Measurements from ENCODE around the genes SYT6 and AMPD1.

GRCh38 chr1:113974970-113975603 is 4.2 kb upstream of the OLFML3 start:
- PRO-cap = no peak

DNA sequence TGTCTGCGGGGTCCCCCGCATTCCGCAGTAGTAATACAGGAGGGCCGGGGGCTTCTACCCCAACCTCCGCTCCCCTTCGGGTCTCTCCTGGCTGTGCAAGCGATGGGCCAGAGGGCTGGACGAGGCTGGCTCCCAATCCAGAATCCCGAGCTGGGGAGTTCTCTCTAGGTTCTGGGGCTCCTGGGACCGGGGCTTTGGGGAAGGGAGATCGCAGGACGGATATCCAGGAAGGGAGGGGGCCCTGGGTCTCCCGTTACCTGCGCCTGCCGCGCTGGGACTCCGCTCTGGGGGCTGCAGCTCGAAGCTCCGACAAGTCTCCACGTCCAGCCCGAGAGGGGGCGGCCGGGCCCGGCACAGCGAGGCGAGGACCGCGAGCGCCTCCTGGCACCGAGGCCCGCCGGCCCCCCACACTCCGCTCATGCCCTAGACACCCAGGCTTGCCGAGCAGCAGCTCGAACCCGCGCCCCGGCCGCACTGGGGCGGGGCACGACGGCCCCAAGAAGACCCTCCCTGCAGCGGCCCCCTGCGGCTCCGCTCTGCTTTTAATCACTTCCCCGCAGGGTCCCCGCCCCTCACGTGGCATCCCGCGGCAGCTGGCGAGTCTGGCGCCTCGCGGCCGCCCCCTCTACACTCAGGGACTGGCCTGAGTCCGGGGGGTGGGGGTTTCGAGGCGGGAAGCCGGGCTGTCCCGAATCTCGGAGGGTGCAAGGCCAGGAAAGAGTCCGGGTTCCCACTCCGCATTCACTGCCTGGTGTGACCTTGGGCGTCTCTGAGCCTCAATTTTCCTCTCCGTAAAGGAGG is at the start of gene SYT6:
TSS of gene SYT6 (minus strand) at position 517 of the 801 bp plus-strand sequence.
- PRO-cap = no peak

DNA sequence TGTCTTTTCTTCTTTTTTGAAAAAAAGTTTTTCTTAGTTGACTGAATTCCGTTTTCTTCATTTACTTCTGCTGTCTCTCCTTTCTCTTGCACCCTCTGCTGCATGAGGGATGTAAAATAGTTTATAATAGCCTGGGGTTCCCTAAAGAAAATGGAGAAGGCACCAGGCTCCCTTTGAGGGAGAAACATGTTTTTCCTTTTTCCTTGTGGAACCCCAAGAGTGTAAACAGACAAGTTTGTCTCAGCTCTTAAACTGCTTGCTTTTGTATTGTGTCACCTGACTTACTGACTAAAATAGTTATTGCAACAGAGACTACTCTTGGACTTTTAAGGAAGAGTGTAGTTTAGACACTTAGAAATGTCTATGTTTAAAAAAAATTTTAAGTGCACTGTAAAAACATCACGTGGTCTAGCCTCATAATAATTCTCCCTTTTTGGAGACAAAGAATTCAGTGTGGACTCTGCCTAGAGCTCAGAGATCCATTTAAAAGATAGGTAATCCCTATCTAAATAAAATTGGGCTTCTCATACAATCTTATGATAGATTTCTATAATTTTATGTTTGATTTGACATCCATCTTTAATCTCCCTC is 141.1 kb downstream of the TRIM33 start:
- PRO-cap = bidirectional peak, plus-strand start at position 451 of the sequence, minus-strand start at position 286 of the sequence

- PRO-cap = no peak
These were observed 331 bp upstream of the TRIM33 start for GRCh38 chr1:114511390-114511678.

GRCh38 chr1:114695055-114695930 is at the start of gene AMPD1:
Gene AMPD1 (minus strand): TSS chr1:114695546.
- PRO-cap = no peak

GRCh38 chr1:114702678-114703020 is 7.3 kb upstream of the AMPD1 start:
- PRO-cap = no peak

DNA sequence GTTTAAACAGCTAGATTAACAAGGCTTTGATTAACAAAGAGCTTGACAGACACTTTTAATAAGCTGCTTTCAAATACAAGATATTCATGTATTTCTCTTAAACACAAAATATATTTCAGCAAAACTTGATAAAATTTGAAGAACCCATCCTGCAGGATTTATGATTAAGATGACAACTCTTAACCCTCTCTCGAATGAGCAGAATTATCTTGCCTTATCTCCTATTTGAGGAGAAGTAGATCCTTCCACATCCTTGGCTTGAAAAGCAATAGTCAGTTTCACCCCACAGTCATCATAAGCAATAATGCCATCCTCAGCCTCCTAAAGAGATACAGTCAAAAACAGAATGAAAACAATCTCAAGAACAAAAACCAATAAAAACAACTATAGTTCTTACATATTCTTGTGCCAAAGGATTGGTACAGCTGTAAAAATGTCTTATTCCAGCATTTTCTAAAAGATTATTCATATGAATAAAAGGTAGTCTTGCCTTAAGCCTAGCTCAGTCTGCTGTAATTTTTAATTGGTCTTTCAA is 10.3 kb upstream of the NRAS start:
- PRO-cap = no peak

DNA sequence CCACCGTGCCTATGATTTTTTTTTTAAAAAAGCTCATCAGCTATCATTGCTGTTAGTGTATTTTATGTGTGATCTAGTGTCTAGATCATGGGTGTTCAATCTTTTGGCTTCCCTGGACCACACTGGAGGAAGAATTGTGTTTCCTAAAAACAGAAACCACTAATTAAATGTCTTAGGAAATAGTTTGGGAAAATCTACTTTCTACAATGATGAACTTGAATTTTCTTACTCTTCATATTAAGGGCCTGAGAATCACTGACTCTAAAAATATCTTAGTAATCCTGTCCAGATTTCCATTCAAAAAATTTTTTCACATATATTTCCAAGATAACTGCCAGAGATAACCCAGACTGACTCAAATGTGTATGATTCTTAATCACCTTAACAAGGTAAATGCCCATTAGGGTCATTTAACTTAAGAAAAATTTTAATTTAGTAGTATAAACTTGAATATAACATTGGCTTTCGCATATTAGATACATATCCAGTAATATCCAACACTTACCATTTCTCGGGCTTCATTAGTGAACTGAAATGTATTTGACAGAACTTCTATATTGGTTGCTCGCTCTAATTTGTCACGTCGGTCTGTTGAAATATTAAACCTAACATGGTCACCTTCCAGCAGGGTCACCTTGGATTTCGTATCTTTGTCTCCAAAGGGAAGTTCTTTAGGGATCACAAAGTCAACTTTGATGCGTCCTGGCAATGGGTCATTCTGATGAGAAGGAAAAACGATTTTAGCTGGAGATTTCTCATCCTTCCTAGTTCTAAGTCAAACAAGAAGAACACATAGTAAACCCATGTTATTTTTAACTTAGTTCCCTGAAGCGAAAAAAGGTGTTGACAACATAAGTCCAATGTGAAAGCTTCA is 15.8 kb upstream of the NRAS start:
- PRO-cap = no peak

- PRO-cap = no peak
These were observed 26.1 kb downstream of the TSPAN2 start for GRCh38 chr1:115063212-115063609.

DNA sequence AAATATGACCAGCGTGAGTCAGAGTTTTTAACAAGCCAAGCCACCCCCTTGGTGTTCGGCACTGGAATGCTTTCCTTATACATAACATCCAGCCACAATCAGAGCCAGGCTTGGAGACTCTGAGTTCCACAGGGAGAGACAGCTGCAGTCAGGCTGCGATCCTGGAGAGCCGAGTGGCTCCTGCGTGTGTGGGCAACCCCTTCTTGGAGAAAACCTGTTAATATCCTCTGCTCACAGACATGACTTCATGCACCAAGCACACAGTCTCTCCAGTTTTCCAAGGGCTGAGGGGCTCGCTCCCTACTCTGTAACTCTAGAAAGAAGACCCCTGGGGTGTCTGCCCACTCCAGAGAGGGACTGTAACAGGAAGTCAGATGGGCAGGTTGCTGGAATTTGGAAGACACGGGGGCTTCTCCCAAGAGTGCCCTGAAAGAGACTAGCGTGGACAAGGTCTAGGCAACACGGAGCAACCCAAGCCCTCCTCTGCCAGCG is 21.7 kb downstream of the TSPAN2 start:
- PRO-cap = unidirectional peak, plus-strand start at position 113 of the sequence

DNA sequence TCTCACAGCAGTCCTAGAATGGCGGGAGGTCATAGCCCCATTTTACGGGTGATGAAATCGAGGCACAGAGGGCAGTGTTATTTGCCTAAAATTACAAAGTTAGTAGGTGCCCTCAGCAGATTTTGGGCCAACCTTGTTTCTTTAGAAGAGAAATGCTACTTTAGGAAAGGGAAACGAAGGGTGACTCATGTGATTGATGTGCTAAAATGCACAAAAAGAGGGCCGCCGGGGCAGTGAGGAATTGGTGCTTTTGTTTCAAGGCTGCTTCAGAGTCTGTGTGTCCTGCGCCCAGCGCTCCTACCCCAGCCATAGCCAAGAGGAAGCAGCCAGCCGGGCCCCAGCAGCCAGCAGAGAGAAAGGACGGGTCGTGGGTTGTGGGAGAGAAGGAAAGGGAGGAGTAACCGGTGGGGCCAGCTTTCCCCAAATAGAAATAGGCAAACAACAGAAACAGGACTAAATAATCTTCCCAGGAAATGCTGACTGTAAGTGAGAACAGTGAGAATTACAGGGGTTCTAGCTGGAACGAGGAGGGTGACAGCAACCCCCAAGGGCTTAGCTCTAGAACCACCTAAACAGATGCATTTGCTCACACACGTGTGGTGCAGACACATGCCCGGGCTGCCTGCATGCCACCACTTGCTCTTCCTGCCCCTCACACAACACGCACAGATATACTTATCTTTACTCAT is 13.2 kb downstream of the VANGL1 start:
- PRO-cap = no peak

DNA sequence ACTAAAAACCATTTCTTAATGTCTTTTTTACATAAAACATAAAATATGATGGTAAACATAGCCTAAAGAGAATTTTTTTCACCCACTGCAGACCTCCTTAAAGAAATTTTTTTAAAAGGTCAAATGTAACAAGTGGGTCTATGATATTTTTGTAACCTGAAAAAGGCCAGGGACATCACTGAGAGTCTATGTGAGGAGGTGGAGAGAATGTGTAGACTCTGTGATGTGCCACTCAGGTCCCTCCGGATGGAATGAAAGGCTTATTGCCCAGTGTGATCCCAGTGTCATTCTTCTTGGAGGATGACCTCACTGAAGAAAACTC is 36.4 kb downstream of the MAB21L3 start:
- PRO-cap = no peak

DNA sequence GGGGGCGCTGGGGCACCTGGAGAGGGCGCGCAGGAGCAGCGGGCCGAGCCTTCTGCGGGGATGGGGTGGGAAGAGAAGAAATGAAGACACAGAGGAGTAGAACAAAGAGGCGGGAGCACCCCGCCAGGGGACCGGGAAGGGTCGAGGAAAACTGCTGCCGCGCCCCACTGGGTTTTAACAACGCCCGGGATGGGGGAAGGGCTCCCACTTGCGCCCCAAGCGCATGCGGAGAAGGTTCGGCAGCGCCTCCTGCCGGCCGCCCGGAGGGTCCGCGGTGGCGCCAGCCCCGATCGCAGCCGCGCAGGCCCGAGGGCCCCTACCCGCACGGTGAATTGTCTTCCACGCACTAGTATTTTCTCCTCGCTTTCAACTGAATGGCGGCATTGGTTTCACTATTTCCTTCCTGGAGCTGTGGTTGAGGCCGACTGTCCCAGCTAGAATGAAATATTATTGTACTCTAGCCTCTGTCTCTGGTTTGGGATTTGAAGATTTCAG is 57.1 kb downstream of the MAB21L3 start:
- PRO-cap = bidirectional peak, plus-strand start at position 265 of the sequence, minus-strand start at position 182 of the sequence

DNA sequence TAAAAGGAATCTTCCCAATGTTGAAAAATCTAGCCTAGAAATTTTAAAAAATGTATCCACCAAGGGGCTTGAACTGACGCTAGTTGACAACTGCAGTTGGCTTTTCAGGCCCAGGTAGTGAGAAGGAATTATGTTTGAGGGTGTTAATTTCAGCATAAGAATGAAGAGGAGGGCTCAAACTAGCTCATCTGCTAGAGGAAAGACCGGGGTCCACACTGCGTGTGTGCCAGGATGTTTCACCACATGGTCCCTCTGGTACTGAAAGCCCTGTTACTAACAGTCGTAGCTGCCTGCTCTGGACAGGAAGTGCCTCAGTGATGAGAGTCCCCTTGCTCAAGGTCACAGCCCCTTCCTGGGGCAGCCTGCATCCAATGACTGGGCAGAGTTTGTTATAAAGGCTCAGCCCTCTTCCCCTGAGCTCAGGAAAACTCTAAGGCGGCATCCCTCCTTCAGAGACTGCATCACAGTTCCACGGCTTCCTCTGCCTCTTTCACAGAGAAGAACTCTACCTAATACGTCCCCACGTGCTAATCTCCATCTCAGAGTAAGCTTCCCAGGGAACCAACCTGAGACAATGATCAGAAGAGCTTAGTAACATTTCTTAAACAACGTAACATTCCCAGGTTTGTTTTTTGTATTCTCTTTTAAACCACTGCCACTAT is 38.2 kb upstream of the ATP1A1 start:
- PRO-cap = no peak

GRCh38 chr1:116388364-116388848 is 15.4 kb downstream of the ATP1A1 start:
- PRO-cap = no peak

DNA sequence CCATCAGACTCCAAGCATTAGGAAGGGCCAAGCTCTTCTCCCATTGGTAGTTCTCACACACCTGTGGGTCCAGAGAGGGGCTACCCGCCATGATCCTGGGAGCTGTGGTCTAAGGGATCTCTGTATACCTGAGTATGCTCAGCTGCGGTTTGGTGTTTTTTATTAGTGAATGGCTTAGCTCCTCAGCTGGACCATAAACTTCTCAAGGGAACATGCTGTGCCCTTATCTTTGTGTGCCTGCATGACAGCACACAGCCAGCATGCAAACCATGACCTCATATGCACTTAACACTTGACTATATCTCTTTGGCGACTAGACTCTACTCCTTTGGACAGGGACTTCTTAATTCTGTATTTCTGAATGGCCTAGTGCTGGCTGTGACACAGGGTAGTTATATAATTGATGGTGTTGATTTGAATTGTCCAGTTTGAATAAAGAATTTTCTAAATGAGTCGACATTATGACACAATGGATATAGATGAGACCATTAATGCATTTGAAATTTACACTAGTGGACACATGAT is 94.4 kb downstream of the CD58 start:
- PRO-cap = no peak

- PRO-cap = no peak
These were observed 88.3 kb downstream of the CD58 start for GRCh38 chr1:116482450-116483030.

- PRO-cap = no peak
These were observed 67.2 kb downstream of the CD58 start for GRCh38 chr1:116503447-116504302.

DNA sequence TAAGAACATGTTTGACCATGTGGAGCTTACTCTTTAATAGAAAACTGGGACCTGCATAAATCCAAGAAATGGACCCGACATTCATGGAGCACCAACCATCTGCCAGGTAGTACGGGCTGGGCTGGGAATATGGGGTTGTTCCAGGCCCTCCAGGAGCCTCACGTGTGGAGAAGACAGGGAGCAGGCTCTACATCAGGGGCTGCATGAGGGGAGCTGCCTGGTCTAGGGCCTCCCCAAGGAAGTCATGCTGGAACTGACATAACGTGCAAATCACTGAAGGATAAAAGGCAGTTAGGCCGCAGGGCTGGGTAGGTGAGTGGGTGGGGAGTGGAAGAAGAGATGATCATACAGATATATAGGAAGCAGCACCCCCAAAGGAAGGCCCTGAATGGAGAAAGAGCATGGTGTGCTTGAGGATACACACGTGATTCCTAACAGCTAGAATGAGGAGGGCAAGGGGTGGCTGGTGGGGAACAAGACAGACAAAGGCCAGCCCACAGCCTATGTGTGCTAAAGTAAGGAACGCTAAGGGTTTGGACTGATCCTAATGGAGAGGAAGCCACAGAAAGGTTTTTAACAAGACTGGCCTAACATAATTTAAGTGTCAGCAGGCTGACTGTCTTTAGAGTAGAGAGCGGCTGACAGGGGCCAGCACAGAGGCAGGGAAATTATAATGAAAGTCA is 26.0 kb downstream of the CD58 start:
- PRO-cap = no peak

DNA sequence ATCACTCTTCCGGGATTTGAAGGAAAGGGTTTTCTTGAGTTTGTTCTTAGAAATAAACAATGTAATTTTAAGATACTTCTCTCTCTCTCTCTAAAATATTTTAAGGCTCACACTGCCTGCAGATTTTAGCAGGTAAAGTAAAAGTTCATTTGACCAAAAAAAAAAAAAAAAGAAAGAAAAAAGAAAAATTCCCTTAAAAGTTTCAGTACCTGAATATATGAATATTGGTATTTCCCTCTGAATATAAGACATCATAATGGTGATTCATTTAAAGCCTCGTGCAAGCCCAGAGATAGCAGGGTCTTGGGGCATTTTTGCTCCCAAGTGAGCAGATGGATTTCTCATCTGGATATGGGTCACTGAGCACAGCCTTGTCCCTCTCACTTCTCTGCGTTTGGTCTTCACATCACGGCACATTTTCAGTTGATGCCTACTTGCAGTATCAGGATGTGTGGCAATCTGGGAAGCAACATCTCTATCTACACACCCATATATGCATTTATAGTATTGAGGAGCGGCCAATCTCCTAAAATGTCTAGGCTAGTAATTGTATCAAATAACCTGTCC is 12.7 kb downstream of the CD58 start:
- PRO-cap = no peak